Measurements from ENCODE around the genes ALKBH8, ELMOD1, SLN and POGLUT3.

- PRO-cap, 7 experiments: no peak in any of the 7 experiments
- RAMPAGE, long total RNA, 2 experiments: start-site peak on the minus strand in 1 of 2 experiments, at chr11:106002192-106002386 at its widest, 8 reads per replicate
These were observed 20.0 kb downstream of the MSANTD4 start for GRCh38 chr11:106001998-106002575.

- PRO-cap, 7 experiments: no peak in any of the 7 experiments
- RAMPAGE, long total RNA, 2 experiments: no peak in any of the 2 experiments
These were observed 322.8 kb downstream of the GUCY1A2 start for GRCh38 chr11:106695557-106695797.

GRCh38 chr11:107018970-107019806 lies 912 bp upstream of the GUCY1A2 start:
- PRO-cap, 7 experiments: peak in 3 of 7 experiments; most common minus-strand start chr11:107019203 (in 3)
- RAMPAGE, long total RNA, 2 experiments: no peak in any of the 2 experiments

DNA sequence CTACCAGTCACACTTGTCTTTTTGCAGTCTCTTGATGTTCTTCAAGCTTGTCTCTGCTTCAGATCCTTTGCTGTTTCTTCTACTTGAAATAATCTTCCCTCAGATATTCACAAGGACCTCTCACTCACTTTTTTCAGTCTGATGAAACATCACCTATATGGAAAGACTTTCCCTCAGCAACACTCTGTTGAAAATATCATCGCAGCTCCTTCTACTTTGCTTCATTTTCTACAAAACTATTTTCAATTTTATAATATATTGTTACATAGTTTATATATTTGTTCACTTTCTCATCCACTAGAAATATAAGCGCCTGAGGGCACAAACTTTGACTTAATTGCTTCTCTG lies 69.7 kb downstream of the CWF19L2 start:
- PRO-cap, 7 experiments: no peak in any of the 7 experiments
- RAMPAGE, long total RNA, 2 experiments: no peak in any of the 2 experiments

DNA sequence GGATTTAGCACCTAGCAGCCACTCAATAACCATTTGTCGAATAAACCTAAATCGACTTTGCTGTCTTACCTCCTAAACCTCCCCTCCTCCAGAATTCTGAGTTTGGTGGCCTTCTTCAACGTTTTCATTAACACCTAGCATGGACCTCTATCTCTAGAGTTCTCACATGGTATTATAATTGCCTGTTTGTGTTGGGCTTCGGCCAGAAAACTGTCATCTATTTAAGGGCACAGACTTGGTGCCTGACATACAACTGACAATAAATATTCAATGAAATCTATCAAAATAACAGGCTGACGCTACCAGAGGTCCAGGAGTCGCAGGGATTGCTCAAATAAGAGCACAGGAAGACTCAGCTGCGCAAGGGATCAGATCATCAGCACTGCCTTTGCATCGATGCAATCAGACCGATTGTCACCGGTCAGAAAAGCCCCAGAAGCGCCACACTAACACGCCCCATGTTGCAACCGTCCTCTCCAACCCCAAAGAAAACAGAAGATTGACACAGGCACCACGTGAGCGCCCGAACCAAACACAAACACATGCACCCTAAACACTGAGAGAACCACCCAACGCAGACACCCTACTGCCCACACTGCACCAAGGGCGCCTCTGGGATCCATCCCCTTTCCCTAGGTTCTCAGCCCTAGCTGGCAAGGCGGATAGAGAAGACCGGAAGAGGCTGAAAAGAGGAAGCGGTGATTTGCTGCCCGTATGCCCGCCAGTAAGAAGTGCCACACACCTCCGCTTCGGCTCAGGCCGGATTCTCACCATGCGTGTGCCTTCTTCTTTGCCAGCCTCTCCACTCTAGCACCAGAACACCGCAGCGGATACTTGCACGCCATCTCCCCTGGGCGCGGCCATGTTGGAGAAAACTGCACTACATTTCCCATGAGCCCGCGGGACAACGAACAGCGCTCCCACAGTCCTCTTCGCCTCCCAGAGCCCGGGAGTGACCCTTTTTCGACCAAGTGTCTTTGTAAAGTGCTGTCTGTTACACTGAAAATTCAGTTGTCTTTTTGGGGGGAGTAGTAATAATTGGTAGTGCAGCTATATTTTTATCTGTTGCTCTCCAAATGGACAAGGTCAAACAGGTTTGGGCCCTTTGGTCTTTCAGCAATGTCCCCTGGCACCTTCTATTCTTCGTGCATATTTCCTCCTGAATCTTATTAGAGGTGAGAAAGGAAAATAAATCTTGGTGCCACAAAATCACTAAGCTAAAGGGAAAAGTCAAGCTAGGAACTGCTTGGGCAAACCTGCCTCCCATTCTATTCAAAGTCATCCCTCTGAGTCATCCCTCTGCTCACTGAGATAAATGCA lies at the start of gene ALKBH8:
Gene ALKBH8 (minus strand): TSS at position 877 of the 1,320 bp plus-strand sequence.
- PRO-cap, 7 experiments: peak in 7 of 7 experiments; most common plus-strand start position 942 of the sequence (in 5); most common minus-strand start position 867 of the sequence (in 5)
- RAMPAGE, long total RNA, 2 experiments: start-site peak on the minus strand in 2 of 2 experiments, centred at positions 861 to 867 of the sequence, 19 to 25 reads per replicate

DNA sequence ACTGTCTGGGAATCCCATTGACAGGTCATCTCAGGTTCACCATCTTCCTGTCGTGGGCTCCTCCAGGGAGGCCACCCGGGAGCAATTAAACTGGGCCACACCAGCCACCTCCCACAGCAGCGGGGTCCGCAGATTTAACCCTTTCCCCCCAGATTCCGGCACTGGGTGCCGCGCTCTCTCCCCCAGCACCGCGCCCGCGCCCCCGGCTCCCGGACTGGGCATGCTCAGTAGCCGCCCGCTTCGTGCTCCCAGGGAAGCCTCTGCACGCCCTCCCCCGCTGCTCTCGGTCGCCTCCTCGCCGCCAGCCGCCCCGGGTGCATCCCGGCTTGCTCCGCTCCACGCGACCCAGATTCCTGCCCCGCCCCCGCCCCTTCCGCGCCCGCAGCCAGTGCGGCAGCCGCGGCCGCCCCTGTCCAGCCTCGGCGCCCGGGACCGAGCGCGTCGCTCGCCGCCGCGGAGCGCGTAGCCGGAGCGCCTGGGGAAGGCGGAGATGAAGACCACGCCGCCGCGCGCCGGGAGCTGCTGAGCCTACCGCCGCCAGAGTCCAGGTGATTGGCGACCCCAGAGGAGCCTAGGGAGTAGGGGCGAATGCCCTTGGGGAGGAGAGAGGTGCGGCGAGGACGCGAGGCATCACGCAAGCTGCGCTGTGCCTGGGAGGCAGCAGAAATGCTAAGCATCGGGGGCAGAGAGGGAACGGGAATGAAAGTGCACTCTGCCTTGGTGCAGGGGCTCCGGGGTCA lies at the start of gene ELMOD1:
Gene ELMOD1 (plus strand): TSS at position 286 of the 740 bp plus-strand sequence.
- PRO-cap, 7 experiments: no peak in any of the 7 experiments
- RAMPAGE, long total RNA, 2 experiments: start-site peak on the plus strand in 1 of 2 experiments, centred at position 441 of the sequence, 12 reads per replicate

- PRO-cap, 7 experiments: no peak in any of the 7 experiments
- RAMPAGE, long total RNA, 2 experiments: no peak in any of the 2 experiments
These were observed at the start of gene SLN for GRCh38 chr11:107711885-107712321. Gene SLN (minus strand): TSS chr11:107712056.

GRCh38 chr11:107747527-107747819 lies 35.6 kb upstream of the SLN start:
- PRO-cap, 7 experiments: no peak in any of the 7 experiments
- RAMPAGE, long total RNA, 2 experiments: no peak in any of the 2 experiments

DNA sequence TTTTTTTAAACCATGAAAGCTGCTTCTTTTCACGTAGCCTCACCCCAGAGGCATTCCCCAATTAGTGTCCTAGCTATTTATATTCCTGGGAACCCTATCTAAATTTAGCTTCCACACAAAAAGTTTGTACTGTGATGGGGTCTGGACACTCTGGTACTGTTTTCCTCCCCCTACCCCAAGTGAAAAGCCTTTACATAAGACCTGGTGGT lies 35.9 kb upstream of the SLN start:
- PRO-cap, 7 experiments: no peak in any of the 7 experiments
- RAMPAGE, long total RNA, 2 experiments: no peak in any of the 2 experiments

GRCh38 chr11:107929709-107930344 lies 1.6 kb downstream of the RAB39A start:
- PRO-cap, 7 experiments: no peak in any of the 7 experiments
- RAMPAGE, long total RNA, 2 experiments: no peak in any of the 2 experiments

DNA sequence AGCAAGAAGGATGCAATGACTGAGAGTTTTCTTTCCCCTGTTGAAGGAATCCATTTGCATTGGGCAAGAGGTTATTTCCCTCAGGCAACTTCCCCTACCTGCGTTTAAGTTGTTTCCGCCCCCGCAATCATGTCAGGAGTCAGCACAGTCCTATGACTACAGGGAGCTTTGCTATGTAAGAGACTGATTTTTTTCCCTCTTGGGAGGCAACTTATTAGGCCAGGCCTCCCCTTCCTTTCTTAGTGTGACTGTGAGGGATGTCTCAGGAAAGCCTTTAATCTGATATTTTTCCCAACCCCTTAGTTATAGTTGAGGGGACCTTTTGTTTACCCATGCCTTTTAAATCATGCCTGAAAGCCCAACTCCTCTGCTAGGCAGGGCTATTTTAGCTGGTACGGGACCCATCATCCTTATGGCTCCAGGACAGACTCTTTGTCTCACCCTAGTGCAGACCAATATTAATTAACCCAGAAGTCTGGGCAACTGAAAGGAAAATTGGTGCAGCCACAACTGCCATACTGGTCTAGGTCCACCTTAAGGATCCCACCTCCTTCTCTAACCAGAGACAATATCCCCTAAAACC lies 22.3 kb downstream of the NPAT start:
- PRO-cap, 7 experiments: no peak in any of the 7 experiments
- RAMPAGE, long total RNA, 2 experiments: no peak in any of the 2 experiments

GRCh38 chr11:108497957-108498789 lies at the start of gene POGLUT3:
Gene POGLUT3 (minus strand): TSS chr11:108498384.
- PRO-cap, 7 experiments: peak in 7 of 7 experiments; most common plus-strand start chr11:108498525 (in 3); most common minus-strand start chr11:108498384 (in 5)
- RAMPAGE, long total RNA, 2 experiments: no peak in any of the 2 experiments

- PRO-cap, 7 experiments: no peak in any of the 7 experiments
- RAMPAGE, long total RNA, 2 experiments: no peak in any of the 2 experiments
These were observed 40.0 kb upstream of the POGLUT3 start for GRCh38 chr11:108537878-108538842.

- PRO-cap, 7 experiments: no peak in any of the 7 experiments
- RAMPAGE, long total RNA, 2 experiments: no peak in any of the 2 experiments
These were observed 27.9 kb downstream of the EXPH5 start for GRCh38 chr11:108565670-108566023.

DNA sequence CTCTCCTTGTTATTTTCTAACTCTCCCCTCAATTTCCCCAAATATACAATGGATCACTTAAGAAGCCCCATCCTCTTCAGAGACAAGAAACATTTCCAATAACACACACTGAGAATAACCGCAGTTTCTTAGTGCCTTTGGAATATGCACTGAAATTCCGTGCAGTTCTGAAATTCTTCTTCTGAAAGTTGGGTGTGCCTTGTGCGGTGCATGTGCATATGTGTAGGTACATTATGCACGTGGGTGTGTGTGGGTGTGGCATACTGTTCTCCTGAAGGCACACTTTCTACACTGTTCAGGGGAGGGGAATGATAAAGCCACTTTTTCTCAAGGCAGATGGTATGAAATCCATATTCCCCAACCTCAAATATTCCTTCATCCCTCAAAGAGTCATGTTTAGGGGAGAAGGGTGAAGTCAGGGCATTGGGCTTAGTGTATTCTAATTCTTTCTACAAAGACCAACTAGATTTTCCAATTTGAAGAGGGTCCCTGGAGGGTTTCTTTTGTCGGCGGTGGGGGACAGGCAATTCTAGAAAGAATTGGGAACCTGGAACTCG lies 1.6 kb downstream of the EXPH5 start:
- PRO-cap, 7 experiments: no peak in any of the 7 experiments
- RAMPAGE, long total RNA, 2 experiments: no peak in any of the 2 experiments

GRCh38 chr11:109940814-109941194 lies 152.4 kb upstream of the ZC3H12C start:
- PRO-cap, 7 experiments: no peak in any of the 7 experiments
- RAMPAGE, long total RNA, 2 experiments: no peak in any of the 2 experiments

GRCh38 chr11:110123915-110125028 lies 31.1 kb downstream of the ZC3H12C start:
- PRO-cap, 7 experiments: no peak in any of the 7 experiments
- RAMPAGE, long total RNA, 2 experiments: no peak in any of the 2 experiments

- PRO-cap, 7 experiments: peak in 7 of 7 experiments; most common plus-strand start chr11:110295795 (in 6); most common minus-strand start chr11:110295873 (in 1)
- RAMPAGE, long total RNA, 2 experiments: no peak in any of the 2 experiments
These were observed 631 bp downstream of the RDX start for GRCh38 chr11:110295640-110296325.

GRCh38 chr11:110430293-110431003 lies 700 bp downstream of the FDX1 start:
- PRO-cap, 7 experiments: peak in 4 of 7 experiments; most common plus-strand start chr11:110430433 (in 1); most common minus-strand start chr11:110430373 (in 2)
- RAMPAGE, long total RNA, 2 experiments: no peak in any of the 2 experiments

GRCh38 chr11:110434539-110435373 lies 5.0 kb downstream of the FDX1 start:
- PRO-cap, 7 experiments: no peak in any of the 7 experiments
- RAMPAGE, long total RNA, 2 experiments: no peak in any of the 2 experiments

Measured in ovary (tissue), 7 donors.